Gastrocnemius medialis (tissue), 3 donors: ENCODE measurements around a stretch of chr1.

GRCh38 chr1:92277278-92277850 lies 21.4 kb downstream of the GLMN start:
- PRO-cap = no peak
- RAMPAGE, long total RNA, 3 experiments = no peak in any of the 3 experiments

DNA sequence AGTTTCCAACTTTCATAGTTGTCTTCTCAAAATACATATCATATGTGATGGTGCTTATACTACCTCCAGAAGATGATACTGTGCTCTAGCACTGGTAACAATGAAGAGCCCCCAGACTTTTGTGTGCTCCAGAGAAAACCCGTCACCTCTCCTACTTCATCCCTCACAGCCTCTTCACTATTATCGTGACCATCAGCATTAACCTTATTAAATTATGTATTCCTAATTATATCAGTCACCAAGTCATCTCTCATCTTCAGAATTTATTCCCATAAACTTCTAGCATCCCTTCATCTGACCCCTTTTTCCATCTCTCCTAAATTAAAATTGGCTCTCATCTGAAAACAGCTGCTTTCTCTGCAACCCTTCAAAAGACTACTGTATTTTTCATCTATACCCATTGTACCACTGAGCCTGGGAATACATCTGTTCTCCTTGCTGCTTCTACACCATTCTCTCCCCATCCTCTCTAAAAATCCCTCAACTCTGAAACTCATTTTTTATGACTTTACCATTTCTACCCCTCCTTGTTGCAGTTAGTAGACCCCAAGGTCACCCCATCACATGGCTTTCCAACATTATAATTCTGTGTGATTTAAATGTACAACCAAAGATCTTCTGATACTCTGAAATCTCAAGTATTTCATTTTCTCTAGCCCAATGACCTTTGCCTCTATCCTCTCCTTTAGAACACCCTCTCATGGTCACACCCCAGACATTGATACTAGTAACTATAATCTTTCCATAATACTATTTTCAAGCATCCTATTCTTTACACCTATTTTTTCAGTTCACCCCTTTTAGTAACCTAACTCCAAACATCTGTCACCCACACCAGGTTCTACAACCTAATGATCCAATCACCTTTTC lies 20.3 kb downstream of the GLMN start:
- PRO-cap = no peak
- RAMPAGE, long total RNA, 3 experiments = no peak in any of the 3 experiments

- PRO-cap = no peak
- RAMPAGE, long total RNA, 3 experiments = no peak in any of the 3 experiments
Measured at GRCh38 chr1:92359419-92359859, 60.6 kb downstream of the RPAP2 start.

DNA sequence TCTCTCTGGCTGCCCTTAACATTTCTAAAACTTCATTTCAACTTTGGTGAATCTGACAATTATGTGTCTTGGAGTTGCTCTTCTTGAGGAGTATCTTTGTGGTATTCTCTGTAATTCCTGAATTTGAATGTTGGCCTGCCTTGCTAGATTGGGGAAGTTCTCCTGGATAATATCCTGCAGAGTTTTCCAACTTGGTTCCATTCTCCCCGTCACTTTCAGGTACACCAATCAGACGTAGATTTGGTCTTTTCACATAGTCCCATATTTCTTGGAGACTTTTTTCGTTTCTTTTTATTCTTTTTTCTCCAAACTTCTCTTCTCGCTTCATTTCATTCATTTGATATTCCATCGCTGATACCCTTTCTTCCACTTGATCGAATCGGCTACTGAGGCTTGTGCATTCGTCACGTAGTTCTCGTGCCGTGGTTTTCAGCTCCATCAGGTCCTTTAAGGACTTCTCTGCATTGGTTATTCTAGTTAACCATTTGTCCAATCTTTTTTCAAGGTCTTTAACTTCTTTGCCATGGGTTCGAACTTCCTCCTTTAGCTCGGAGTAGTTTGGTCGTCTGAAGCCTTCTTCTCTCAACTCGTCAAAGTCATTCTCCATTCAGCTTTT lies 147.5 kb upstream of the GFI1 start:
- PRO-cap = no peak
- RAMPAGE, long total RNA, 3 experiments = no peak in any of the 3 experiments

- PRO-cap = no peak
- RAMPAGE, long total RNA, 3 experiments = start-site peak on the plus strand in 1 of 3 experiments, at chr1:92834794-92834848 at its widest, 320 reads per replicate
Measured at GRCh38 chr1:92834424-92834955, 2.6 kb downstream of the RPL5 start.

DNA sequence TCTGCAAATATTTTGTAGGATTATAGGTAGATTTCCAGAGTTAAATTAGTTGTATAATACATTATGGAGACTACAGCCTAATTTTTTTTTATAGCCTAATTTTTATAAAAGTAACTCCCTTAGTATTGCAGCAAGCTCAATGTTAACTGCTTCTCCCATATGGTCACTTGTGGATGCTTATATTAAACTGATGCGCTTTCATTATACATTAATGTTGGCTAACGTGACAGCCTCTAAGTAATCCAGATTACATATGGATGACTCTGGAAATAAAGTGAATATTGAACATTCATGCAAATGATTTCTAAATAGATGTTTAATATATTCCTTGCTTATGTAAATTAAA lies 14.8 kb upstream of the DR1 start:
- PRO-cap = no peak
- RAMPAGE, long total RNA, 3 experiments = no peak in any of the 3 experiments

DNA sequence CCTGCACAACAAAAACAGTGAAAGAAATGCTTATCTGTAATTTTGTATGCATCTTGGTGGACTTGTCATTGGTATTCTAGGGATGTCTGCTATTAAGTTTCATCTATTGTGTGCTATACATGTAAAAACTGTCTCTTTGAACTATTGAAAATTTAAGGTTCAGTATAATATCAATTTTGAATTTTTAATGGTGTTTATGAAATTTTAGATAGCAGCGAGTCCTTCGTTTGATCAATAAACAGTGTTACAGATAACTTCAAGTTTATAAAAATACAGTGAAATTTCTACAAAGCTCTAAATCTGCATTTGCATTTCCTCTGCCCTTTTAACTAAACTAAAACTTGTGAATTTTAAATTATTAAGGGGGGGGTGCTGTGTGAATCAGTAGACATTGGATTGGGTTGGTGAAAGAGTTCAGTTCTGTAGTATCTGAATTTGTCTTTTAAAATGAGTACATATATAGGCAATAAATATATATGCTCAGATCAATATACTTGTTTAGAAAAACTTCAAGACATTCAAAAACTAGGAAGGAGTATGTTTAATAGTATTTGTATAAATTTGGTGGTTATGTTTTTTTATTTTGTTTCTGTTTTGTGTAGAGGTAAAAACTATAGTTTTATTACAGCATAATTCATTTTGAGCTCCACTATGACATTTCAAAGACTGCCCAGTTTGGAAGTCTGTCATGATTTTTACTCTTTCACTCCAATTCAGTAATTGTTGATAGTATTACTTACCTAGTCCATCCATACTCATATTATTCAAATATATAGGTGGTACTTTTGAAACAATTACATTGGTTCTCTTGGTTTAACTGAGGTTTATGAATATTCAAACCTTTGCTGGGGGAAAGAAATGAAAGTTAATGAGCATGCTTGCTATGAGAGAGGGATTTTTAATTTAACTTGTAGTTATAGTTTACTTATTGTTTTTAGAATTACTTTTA lies 15.2 kb downstream of the DR1 start:
- PRO-cap = no peak
- RAMPAGE, long total RNA, 3 experiments = no peak in any of the 3 experiments

DNA sequence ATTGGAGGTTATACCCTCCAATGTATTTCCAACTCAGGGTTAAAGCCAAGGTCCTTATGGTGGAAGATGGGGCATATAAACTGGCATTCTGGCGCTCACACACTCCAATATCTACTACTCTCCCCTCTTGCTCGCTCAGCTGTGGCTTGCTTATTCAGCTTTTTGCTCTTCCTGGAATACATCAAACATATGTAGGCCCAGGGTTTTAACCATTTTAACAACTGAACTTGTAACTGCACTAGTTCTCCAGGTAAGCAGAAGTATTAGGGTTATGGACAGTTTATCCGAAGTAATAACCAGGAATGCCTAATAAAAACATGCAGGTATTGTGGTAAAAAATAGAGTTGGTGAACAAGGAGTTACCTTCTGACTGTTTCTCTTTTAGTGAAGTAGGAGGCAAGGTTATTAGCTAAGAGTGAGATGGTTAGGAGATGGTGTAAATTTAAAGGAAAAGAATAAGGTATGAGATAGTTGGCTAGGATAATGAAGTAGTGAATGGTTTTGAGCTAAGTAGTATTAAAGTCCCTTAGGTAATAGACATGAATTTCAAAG lies 40.7 kb downstream of the FNBP1L start:
- PRO-cap = no peak
- RAMPAGE, long total RNA, 3 experiments = no peak in any of the 3 experiments

- PRO-cap = no peak
- RAMPAGE, long total RNA, 3 experiments = no peak in any of the 3 experiments
Measured at GRCh38 chr1:93554699-93555122, 106.8 kb downstream of the FNBP1L start.

GRCh38 chr1:93585022-93585766 lies 96.4 kb downstream of the BCAR3 start:
- PRO-cap = no peak
- RAMPAGE, long total RNA, 3 experiments = no peak in any of the 3 experiments

GRCh38 chr1:93605259-93606381 lies 76.0 kb downstream of the BCAR3 start:
- PRO-cap = bidirectional peak, plus-strand start at chr1:93606149, minus-strand start at chr1:93605945
- RAMPAGE, long total RNA, 3 experiments = no peak in any of the 3 experiments

DNA sequence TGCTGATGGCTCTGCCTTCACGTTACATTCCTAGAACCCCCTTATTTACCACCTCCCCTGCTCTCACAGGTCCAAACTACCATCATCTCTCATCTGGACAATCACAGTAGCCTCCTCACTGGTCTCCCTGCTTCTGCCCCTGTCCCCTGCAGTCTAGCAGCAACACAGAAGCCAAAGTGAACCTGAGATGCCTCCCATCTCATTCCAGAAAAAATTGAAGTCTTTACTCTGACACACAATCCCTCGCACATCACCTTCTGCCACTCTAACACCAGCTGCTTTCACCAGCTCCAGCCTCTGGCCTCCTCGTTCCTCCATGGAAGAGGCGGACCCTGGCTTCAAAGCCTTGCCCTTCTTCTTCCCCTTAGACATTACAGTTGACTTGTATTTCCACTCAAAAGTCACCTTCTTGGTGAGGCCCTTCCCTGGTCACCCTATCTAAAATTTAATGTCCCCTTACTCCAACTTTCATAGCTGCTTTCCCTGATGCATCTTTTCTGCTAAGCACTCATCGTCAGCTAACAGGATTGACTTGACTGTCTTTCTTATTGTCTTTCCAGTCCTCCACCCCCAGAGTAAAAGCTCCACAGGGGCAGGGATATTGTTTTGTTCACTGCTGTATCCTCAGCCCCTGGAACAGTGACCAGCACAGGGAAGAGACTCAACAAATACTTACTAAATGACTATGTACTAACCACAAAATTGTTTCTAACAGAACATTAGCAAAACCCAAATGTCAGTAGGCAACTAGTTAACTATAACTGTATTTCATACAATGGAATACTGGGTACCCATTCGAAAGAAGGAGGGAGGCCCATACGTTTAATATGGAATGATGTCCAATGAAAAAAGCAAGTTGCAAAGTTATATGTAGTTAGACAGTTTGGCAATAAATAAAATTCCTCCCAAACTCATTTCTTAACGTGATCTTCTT lies 53.2 kb downstream of the BCAR3 start:
- PRO-cap = no peak
- RAMPAGE, long total RNA, 3 experiments = no peak in any of the 3 experiments

DNA sequence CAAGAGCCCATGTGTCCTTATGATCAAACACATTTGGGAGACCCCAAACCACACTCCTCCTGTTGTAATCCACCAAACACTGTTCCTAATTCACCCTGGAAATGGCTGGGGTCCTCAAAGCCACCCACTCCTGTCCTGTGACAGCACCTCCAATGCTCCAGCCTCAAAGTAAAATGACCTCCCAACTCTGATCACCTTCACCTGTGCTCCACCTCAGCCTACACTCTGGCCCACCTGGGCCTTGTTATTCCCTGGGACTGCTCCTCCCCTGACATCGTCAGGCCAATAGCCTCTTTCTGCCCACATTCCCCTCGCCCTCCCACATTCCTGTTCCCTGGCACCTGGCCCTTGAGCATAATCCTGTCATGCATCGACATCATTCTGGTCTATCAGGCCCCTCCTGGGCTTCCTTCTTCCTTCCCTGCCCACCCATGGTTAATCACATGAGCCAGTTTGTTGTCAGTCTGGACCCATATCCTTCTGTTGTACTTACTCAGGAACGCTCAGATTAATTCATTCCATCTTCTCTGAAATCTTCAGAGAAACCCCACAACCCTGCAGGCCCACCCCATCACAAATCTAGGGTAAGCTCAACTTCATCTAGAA lies 13.2 kb upstream of the BCAR3 start:
- PRO-cap = no peak
- RAMPAGE, long total RNA, 3 experiments = no peak in any of the 3 experiments

DNA sequence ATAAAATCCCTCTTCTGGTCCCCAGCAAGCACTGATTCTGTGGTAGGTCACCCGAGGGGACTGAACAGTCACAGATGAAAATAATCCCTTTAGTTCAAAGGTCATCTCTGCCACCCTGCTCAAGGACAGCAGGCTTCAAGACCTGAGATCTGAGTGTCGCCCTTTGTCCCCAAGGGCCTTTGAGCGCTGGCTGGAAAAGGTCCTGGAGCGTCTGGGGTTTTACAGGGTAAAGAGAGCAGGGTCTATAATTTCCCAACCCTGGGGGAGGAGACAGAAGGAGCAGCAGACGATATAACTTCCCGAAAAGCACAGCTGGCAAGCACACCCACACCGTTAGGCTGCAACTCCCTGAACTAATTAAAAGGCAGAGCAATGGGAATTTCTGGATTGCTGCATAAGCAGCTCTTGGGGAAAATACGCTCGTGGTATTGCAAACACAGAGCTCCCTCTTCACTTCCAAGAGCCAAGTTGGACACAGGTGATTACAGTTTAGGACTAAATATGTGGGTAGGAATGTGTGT lies 87.3 kb upstream of the BCAR3 start:
- PRO-cap = no peak
- RAMPAGE, long total RNA, 3 experiments = no peak in any of the 3 experiments

DNA sequence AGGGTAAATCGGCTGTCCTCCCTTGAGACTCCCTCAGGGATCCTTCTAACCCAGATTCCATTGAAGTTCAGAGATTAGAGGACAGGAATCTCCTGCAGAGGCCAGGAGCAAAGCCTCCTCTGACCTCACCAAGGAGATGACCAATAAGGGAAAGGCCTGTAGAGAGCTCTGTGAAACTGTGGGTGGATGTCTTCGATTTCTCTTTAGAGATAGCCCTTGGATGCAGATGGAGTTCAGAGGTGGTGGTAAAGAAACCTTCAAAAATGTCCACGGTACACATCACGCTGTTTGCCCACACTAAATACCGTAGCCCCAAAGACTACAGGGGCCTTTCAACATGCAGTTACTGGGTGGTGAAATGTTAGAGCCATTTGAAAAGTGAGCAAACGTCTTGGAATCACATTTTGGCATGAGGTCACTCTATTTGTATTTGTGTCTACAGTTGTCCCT lies 57.8 kb downstream of the DNTTIP2 start:
- PRO-cap = no peak
- RAMPAGE, long total RNA, 3 experiments = no peak in any of the 3 experiments

DNA sequence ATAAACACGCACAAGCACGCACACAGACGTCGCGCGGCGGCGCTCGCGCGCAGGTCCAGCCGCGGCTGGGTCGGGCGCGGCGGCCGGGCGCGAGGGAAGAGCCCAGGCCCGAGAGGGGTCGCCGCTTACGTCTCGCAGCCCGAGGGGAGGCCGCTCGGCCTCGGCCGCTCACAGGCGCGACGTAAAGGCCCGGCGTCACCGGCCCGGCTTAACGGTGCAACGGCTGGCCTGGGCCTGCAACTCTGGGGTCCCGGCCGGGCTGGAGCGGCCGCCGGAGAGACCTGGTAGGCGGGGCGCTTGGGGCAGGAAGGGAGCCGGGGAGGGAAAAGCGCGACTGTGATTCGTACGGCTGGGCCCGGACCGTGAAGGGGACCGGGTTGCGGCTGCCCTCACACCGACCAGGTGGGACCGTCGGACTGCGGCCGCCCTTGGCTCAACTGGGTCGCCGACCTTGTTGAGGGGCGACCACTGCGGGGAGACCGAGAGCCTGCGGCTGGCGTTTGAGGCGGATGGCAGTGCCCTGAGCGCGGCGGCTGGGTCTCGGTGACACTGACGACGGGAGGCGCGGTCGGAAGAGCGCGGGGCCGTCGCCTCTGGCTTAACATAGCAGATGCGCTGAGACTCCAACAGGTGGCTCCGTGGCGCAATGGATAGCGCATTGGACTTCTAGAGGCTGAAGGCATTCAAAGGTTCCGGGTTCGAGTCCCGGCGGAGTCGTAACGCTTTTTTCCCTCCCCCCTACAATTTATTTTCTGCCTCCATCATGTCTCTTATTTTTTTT lies 31.9 kb downstream of the DNTTIP2 start:
- PRO-cap = bidirectional peak, plus-strand start at position 346 of the sequence, minus-strand start at position 279 of the sequence; bidirectional peak, plus-strand start outside the sequence, minus-strand start at position 595 of the sequence
- RAMPAGE, long total RNA, 3 experiments = start-site peak on the minus strand in 1 of 3 experiments, centred at position 276 of the sequence, 22 reads per replicate

DNA sequence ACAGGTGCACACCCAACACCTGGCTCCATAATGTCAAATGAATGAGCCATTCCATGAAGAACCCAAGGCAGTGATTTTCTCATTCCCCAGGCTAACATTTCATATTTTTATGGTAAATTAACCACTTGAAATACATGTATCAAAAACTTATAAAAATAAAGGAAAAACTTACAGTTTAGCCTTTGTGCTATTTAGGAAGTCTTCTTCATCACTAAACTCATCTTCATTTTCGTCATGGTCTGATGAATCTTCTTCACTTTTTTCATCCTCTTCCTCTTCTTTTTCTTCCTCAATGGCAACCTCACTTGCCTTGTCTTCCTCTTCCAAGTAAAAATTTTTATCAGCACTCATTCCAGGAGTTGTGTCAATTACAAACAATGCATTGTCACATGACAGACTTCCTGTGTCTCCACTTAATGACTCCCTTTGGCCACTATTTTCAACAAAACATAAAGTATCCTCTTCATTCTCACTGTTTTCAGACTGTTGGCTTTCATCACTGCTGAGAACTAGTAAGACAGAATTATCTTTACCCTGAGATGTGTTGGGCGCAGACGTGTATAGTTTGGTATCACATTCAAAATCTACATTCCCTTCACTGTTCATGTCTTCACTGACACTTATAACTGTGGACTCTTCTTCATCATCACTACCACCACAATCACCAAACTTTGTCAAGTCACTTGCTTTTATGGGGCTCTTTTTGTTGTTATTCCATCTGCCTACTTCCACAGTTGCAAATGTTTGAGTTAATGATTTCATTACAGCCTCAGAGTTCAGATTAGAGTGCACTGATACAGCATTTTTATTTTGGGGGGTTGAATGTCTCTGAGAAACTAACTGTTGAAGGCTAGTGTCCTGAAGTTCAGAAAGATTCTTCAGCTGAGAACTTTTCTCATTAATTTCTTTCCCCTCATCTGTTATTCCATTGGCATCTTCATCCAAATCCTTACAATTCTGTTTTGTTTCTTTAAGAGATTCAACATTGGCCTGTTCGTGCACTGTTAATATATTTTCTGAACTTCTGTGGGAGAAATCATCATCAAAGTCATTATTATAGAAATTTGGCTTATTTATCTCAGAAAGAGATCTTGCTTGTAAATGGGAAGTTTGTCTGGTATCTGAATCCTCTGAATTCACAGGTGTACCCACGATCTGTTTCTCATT lies 2.5 kb downstream of the DNTTIP2 start:
- PRO-cap = no peak
- RAMPAGE, long total RNA, 3 experiments = no peak in any of the 3 experiments

GRCh38 chr1:93904109-93904634 lies 5.1 kb downstream of the GCLM start:
- PRO-cap = no peak
- RAMPAGE, long total RNA, 3 experiments = no peak in any of the 3 experiments

DNA sequence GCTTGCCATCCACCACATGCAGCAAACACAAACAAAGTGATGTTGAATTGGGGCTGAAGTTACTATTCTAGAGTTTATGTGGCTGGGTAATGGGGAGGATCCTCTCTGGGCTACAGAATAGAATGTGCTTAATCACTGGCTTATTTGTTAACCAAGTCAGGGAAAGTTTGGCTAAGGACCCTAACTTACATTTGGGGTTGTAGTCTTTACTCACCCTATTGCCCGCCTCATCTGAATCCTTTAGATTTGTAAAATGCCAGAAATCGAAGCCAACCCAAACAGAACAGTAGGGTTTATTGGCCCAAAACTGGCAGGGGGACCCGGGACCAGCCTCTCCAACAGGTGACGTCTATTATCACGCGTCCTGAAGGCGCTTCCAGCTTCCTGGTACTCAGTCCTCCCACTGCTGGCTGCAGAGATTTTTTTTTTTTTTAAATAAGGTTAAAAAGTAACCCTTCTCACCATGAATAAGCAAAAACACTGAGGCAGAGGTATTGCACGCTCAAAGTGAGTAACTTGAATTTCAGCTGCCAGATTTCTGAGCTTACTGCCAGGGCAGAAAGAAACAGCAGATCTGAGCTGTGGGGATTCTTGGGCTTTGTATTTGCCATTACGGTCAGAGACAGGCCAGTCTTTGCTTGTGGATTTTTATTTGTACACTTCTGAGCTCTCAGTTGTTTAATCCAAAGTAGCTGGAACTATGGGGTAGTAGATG lies 54.3 kb upstream of the GCLM start:
- PRO-cap = no peak
- RAMPAGE, long total RNA, 3 experiments = no peak in any of the 3 experiments

DNA sequence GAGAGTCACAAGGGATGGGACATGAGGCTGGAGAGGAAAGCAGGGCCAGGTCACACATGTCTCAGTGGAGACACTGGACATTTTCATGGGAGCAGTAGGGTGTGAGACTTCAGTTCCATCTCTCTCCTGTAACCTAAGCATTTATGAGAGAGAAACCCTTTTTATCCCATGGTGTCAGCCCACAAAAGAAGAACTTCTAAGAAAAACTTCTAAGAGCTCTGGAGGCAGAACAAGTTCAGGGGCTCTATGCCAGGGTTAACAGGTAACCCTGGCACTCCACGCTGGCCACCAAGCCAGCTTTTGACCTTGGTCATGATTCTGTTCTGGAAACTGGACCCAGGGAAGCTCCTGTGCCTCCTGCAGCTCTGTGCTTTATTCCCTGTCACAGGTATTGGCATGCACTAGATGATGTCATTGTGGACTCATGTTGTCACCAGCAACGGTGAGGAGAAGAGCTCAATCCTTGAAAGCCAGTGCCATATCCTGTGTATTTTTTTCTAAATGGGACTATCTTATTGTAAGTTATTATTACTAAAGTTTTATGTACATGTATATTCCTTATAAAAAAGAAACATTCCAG lies 56.6 kb upstream of the GCLM start:
- PRO-cap = no peak
- RAMPAGE, long total RNA, 3 experiments = no peak in any of the 3 experiments